SK-MEL-5 (cell line): ENCODE measurements around a stretch of chr7.

DNA sequence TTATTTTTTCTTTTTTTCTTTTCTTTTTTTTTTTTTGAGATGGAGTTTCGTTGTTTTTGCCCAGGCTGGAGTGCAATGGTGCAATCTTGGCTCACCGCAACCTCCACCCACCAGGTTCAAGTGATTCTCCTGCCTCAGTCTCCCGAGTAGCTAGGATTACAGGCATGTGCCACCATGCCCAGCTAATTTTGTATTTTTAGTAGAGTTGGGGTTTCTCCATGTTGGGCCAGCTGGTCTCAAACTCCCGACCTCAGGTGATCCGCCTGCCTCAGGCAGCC, 73.7 kb upstream of the KCTD7 start:
RAMPAGE:
- cytosol, long total RNA = no peak
- long total RNA = no peak
- nucleus, long total RNA = no peak

GRCh38 chr7:66668293-66669029, 39.8 kb downstream of the KCTD7 start:
RAMPAGE:
- cytosol, long total RNA = no peak
- long total RNA = no peak
- nucleus, long total RNA = no peak

DNA sequence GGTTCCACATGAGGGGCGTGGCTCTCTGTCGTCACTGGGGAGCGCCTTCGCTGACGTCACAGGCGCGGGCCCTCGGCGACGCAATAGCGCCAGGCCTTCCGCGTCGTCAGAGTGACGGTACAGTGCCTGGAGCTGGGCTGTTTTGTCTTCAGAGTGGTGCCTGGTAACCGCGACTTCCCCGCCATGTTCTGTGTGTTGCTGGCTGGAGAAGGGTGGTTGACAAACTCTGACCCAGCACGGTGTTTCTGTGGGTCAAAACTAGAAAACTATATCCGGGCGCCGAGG, 76.1 kb upstream of the TMEM248 start:
RAMPAGE:
- cytosol, long total RNA = no peak
- long total RNA = no peak
- nucleus, long total RNA = start-site peak on the plus strand centred at position 118 of the sequence, 148 bp wide, 135 and 88 reads in 2 replicates

DNA sequence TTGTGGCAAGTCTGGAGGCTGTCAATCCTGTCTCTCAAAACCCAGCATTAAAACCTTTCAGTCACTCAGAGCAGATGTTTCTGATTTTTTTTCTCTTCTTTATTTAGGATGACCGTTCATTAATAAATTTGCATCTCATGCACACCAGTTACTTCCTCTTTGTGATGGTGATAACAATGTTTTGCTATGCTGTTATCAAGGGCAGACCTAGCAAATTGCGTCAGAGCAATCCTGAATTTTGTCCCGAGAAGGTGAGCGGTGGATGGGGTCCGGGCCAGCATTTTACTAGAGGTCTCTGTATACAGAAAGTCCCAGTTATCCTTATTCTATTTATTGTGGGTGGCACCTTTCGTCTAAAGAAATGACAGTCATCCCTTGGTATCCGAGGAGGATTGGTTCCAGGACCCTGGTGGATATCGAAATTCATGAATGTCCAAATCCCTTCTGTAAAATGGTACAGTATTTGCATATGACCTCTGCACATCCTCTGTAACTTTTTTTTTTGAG, 32.1 kb downstream of the TMEM248 start:
RAMPAGE:
- cytosol, long total RNA = no peak
- long total RNA = no peak
- nucleus, long total RNA = no peak

DNA sequence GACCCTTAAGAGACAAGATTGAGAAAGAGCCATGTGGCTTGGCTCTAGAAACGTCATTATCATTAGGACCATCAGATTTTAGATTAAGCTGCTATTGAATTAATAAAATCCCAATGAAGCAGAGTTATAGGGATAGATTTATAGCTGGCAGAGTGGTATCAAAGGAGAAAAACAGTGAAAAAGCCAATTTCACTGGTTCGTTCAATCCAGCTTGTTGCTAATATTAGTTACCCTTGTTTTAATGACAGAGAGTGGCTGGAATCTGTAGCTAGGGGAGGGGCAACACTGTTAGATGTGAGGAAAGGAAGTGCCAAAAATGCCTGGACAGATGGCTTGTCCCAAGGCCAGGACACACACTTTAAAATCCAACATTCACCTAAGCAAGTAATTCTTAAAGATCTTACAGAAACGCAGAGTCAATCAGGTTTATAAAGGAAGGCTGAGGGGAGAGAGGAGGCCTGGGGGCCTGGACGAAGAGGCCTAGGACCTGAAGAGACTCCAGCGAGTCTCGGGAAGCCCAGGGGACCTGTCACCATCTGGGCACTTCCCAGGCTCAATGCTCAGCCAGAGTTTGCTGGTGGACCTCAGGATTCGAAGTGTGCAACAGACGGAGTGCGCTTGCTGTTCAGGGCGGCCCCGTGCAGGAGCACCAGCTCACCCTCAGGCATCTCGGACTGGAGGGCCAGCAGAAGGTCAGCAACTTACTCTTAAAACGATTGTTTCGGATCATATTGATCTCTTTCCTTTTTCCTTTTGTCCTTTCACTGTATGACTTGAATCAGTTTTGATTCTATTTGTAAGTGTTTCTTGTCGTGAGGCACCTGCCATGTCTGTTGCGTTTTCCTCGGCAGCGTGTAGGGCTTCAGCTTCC, 36.7 kb downstream of the TMEM248 start:
RAMPAGE:
- cytosol, long total RNA = no peak
- long total RNA = no peak
- nucleus, long total RNA = no peak

GRCh38 chr7:66975437-66975564, 20.1 kb downstream of the SBDS start:
RAMPAGE:
- cytosol, long total RNA = no peak
- long total RNA = no peak
- nucleus, long total RNA = no peak

DNA sequence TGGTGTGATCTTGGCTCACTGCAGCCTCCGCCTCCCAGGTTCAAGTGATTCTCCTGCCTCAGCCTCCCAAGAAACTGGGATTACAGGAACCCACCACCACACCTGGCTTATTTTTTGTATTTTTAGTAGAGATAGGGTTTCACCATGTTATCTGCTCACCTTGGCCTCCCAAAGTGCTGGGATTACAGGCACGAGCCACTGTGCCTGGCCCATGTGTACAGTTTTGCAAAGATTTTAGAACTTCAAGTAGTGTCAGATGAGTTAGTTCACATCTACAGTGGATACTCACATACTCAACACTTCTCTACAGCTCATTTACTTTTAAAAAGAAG, 6.5 kb downstream of the SBDS start:
RAMPAGE:
- cytosol, long total RNA = no peak
- long total RNA = no peak
- nucleus, long total RNA = no peak

RAMPAGE:
- cytosol, long total RNA = no peak
- long total RNA = no peak
- nucleus, long total RNA = no peak
Observed at GRCh38 chr7:66994127-66994369, 1.3 kb downstream of the SBDS start.

RAMPAGE:
- cytosol, long total RNA = no peak
- long total RNA = no peak
- nucleus, long total RNA = no peak
Observed at GRCh38 chr7:69597126-69597625, 1.1 kb upstream of the AUTS2 start.

DNA sequence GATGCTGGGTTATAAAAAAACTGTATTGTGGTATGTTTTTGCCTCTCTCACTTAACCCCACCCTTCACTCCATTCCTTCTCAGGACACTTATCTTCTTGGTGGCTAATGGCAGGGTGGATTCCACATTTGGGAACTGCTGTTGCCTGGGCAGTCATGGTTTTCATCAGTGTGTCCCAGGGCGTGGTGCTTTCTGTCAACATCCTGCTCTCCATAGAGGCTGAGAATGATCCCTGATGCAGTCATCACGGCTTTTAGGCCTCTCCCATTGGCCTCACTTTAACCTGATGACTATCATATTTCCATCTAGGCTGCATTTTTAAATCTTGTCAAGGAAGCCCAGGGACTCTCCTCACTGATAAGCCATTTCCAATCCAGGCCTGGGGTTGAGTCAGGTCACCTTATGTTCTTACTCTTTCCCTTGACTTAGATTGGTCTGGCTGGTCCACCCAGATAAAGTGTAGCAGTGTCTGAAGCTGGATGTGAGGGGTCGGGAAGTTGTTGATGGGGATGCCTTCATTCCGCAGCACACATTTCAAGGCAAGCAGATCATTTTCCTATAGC, 176.9 kb downstream of the AUTS2 start:
RAMPAGE:
- cytosol, long total RNA = no peak
- long total RNA = no peak
- nucleus, long total RNA = no peak

DNA sequence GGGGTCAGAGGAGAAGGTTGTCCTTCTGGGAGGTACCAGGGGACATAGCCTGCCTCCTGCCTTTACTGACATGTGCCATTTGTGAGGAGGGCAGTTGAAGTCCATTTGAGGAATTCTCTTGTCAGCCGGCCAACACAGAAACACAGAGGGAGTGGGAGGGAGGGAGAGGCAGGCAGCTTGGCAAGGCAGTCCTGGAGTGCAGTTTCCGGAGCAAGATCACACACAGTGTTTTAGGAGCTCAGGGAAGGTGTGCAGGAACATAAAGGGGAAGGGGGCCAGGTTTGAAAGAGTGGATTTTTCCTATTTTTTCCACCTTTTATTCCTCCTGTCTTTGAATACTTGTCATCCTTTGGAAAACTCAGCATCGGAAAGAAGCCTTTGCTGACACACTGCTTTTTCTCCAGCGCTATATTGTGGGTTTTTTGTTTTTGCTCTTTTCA, 369.0 kb downstream of the AUTS2 start:
RAMPAGE:
- cytosol, long total RNA = no peak
- long total RNA = no peak
- nucleus, long total RNA = no peak

RAMPAGE:
- cytosol, long total RNA = no peak
- long total RNA = no peak
- nucleus, long total RNA = no peak
Observed at GRCh38 chr7:69967723-69968148, 369.5 kb downstream of the AUTS2 start.

GRCh38 chr7:70154971-70155506, 556.8 kb downstream of the AUTS2 start:
RAMPAGE:
- cytosol, long total RNA = no peak
- long total RNA = no peak
- nucleus, long total RNA = no peak

DNA sequence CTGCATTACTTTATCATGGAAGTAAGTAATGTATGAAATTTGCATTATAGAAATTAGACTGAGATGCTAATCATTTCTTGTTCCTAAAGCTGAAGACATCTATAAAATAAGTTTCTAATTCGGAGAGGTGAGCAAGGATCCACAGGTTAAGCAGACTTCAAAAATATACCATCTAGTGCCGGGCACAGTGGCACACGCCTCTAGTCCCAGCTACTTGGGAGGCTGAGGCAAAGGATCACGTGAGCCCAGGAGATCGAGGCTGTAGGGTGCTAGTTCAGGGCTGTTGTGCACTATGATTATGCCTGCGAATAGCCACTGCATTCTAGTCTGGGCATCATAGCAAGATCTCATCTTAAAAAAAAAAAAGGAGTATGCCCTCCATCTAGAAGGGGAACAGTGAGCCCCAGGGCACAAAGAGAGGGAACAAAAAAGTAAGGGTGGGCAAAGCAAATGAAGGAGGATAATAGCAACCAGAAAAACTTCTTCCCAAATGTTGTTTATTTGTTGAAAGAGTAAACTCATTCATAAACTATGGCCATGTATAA, 603.4 kb upstream of the GALNT17 start:
RAMPAGE:
- cytosol, long total RNA = no peak
- long total RNA = no peak
- nucleus, long total RNA = no peak

RAMPAGE:
- cytosol, long total RNA = no peak
- long total RNA = no peak
- nucleus, long total RNA = no peak
Observed at GRCh38 chr7:70571254-70571933, 560.5 kb upstream of the GALNT17 start.

GRCh38 chr7:70786886-70787519, 344.9 kb upstream of the GALNT17 start:
RAMPAGE:
- cytosol, long total RNA = no peak
- long total RNA = no peak
- nucleus, long total RNA = no peak

RAMPAGE:
- cytosol, long total RNA = no peak
- long total RNA = no peak
- nucleus, long total RNA = no peak
Observed at GRCh38 chr7:70788108-70788536, 343.8 kb upstream of the GALNT17 start.

DNA sequence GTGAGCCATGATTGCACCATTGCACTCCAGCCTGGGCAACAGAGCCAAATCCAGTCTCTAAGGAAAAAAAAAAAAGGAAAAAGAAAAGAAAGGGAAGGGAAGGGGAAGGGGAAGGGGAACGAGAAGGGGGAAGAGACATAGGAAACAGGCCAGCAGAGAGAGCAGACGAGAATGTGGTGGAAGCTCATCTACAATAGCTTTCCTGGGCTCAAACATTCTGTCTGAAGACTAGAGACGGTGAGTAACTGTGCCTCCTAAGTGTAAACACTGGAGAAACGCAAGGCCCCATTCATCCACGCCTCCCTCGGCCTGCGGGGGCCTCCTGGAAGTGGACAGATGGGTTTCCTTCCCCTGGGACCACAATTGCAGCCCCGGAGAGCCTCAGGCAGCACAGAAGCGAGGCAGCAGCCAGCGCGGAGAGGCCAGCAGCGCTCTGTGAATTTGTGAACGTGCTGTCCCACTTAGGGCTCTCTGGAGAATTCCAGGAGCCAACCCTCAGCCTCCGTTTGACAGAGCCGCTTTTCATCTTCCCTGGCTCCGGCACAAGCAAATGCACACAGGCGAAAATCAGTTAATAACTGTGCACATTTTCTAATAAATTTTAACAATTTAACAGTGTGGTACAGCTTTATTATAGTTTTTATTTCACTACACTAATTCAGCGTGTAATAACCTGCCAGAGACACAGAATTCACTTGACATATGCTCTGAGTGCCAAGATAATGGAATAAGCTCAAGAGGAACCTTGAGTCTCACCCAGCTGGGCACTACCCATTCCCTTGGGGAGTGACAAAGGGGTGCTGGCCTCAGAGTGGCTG, 23.2 kb upstream of the CALN1 start:
RAMPAGE:
- cytosol, long total RNA = no peak
- long total RNA = no peak
- nucleus, long total RNA = no peak

RAMPAGE:
- cytosol, long total RNA = no peak
- long total RNA = no peak
- nucleus, long total RNA = no peak
Observed at GRCh38 chr7:72610979-72611443, 198.9 kb upstream of the CALN1 start.

DNA sequence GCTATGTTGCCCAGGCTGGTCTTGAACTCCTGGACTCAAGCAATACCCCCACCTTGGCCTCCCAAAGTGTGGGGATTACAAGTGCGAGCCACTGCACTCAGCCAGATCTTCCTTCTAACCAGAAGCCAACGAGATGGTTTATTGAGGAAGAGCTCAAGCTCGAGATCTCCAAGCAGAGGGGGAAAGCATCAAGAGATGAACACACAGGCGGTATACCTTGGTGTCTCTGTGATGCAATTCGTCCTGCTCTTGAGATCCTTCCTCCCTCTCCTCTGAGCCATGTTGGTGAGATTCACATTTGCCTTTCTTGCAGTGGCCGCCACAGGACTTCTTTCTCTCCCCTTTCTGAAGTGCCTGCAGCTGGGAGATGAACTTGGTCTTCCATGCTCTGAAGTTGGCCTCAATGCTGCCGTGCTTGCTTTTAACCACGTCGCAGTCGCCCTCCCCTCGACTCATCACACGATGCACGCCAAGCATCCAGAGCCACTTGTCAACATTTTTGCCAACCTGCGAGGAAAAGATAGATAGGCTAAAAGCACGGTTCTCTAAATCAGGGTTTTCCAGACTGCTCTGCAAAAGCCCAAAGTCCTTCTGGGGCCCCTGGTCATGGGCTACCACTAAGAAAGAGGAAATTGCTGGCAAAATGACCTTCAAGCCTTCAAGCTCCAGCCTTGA, 21.0 kb downstream of the TYW1B start:
RAMPAGE:
- cytosol, long total RNA = no peak
- long total RNA = no peak
- nucleus, long total RNA = no peak